Spinal cord (tissue), 3 donors: ENCODE results near the gene URM1.

- PRO-cap: unidirectional peak, plus-strand start at chr9:127981245
- RAMPAGE, long total RNA: no peak
Observed at GRCh38 chr9:127981080-127982124, 613 bp upstream of the EEIG1 start.

GRCh38 chr9:128056924-128057887 lies 9.9 kb downstream of the NAIF1 start:
- PRO-cap: no peak
- RAMPAGE, long total RNA: no peak

DNA sequence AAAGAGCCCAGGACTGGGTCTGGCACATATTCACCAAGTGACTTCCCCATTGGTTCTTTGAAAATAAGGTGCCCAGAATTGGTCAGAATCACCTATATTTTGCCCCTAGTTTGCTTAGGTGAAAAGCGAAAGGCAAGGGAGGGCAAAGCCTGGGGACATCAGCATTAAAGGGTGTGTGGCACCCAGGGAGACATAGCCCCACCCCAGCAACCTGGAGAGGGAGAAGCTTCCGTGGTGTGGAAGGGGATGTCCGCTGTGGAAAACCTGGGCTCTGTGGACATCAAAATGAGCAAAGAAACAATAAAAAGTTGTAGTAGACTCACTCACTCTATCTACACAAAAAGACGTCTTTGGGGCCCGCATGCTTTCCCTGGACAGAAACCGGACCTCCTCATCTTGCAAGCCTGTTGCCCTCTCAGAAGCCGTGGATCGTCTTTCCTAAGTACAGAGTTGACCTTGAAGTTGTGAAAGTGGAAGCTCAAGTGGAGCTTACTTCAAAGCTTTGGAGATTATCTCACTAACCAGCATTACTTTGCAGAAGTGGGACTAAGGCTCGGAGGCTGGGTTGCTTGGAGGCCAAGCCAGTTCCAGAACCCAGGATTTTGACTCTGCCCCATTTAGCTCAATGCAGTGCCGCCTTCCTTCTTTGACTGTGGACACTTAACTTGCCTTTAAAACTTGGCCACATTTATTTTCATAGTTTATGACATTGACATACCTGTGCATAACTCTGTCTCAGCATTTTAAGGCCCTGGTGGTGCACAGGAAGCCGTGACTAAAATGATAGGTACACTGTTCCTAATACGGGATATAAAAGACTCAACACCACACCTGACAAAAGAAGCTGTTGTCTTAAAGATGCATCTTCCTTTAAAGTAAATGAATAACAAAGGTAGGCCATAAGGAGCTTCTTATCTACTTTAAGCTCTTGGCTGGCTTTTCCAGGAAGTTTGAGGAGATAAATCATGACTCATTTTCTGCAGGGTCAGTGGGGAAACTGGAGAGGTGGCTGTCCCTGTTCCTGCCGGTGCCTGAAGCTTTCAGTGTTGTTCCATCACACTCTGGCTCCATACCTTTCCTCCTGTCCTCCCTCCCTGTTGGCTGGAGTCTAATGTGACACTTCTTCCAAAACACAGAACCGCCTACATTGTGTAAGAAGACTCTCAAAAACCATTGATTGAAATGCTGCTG lies 10.6 kb downstream of the SLC25A25 start:
- PRO-cap: no peak
- RAMPAGE, long total RNA: no peak

DNA sequence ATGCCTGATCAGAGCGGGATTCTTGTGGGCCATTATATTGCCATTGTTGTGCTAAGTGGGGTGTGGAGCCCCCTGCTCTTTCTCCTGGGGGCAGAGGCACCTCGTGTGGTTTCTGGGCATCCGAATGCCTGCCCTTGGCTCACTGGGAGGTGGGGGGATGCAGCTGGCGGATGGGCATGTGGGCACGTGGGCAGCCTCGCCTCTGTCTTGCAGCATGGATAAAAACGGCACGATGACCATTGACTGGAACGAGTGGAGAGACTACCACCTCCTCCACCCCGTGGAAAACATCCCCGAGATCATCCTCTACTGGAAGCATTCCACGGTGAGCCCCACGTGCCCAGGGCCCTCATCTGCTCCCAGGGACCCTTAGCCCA lies 25.4 kb downstream of the PTGES2 start:
- PRO-cap: no peak
- RAMPAGE, long total RNA: no peak

- PRO-cap: no peak
- RAMPAGE, long total RNA: no peak
Observed at GRCh38 chr9:128113529-128115001, 13.5 kb downstream of the PTGES2 start.

- PRO-cap: no peak
- RAMPAGE, long total RNA: no peak
Observed at GRCh38 chr9:128122682-128123224, 4.8 kb downstream of the PTGES2 start.

- PRO-cap: no peak
- RAMPAGE, long total RNA: no peak
Observed at GRCh38 chr9:128185499-128186009, 5.8 kb downstream of the CIZ1 start.

GRCh38 chr9:128244700-128245487 lies 30.9 kb downstream of the GOLGA2 start:
- PRO-cap: no peak
- RAMPAGE, long total RNA: no peak

- PRO-cap: no peak
- RAMPAGE, long total RNA: no peak
Observed at GRCh38 chr9:128274712-128275508, 897 bp downstream of the GOLGA2 start.

GRCh38 chr9:128310083-128311341 lies 11.7 kb downstream of the TRUB2 start:
- PRO-cap: no peak
- RAMPAGE, long total RNA: no peak

GRCh38 chr9:128370423-128371556 lies at the start of gene URM1:
URM1 (plus strand) TSS chr9:128371374.
- PRO-cap: no peak
- RAMPAGE, long total RNA: start-site peak on the plus strand at chr9:128371347-128371378, 90 and 175 reads in 2 replicates

DNA sequence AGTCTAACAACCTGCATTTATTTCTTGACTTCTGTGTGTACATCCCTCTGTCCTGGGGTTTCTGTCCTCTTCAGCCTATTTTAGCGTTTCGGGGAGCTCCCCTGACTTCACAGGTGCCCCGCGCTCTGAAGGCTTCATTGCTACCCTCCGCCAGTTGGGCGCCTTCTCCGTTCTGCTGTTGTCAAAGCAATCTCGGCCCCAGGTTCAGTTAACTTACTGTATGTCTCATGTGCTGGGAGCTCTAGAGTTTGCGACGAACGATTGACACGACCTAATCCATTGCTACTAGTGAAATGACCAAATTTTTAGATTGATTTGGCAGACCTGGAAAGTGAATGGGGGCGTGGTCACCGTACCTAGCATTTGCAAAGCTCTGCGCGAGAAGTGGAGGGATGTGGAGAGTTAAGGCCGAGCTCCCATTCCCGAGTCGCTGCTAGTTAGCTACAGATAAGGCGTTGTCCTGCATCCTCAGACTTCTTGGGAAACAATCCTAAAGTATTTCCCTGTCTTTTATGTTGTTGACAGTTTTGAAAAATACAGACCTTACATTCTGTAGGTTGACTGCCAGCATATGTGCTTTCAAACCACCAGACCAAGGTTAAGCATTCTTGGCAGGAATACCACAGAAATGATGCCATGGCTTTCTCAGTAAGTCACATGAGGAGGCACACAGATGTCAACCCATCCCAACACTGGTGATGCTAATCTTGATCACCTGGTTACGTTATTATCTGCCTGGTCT lies 654 bp downstream of the GLE1 start:
- PRO-cap: no peak
- RAMPAGE, long total RNA: no peak

- PRO-cap: no peak
- RAMPAGE, long total RNA: no peak
Observed at GRCh38 chr9:128554050-128555023, 1.9 kb downstream of the SPTAN1 start.

DNA sequence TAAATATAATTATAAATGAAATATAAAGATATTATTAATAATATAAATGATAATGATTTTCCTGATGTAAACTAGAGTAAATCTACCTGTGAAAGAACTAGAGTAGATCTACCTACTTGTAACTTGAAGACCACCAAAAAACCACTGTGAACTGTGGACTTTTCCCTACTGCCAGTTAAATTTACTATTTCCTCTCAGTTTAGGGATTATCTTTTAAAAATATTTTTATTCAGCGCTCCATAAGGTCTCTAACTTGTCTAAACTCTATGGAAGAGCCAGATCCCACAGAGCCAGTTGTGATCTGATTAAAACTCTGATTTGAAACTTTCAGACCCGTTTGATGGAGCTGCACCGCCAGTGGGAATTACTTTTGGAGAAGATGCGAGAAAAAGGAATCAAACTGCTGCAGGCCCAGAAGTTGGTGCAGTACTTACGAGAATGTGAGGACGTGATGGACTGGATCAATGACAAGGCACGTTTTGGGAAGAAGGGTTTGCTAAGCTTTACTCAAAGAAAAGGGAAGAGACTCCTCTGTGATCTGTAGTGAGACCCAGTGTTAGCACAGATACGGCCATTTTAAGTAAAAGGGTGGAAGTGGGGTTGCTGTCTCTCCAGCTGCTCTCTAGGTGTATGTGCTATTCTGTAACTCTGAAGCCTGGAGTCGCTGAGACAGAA lies 22.1 kb downstream of the SPTAN1 start:
- PRO-cap: no peak
- RAMPAGE, long total RNA: no peak

DNA sequence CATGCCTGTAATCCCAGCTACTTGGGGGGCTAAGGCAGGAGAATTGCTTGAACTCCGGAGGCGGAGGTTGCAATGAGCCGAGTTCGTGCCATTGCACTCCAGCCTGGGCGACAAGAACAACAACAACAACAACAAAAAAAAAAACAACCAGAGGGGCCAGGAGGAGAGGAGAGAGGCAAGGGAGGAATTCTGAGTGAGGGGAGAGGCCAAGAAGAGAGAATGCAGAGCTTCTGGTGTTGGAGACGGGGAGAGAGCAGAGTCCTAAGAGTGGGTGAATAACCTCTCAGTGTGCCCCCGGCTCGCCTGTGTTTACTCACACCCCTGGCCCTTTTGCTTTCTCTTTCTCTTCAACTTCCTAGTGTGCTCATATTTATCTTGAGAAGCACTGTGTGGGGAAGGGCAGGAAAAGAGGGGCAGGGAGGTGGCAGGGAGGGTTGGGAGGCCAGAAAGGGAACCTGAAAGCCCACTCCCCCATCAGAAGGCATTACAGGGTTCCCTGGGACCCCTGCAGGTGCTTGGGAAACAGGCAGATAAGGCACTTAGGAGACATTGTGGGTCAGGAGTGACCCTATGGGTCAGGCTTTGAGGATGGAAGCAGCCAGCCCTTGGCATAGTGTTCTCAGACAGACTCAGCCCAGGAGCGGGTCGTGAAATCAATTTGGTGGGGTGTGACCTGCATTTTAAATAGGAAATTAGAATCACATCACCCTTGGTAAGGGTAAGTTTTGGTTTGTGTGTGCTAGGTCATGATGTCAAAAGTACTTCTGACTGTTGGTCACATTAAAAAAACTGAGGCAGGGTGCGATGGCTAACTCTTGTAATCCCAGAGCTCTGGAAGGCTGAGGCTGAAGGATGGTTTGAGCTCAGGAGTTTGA lies 2.9 kb upstream of the SET start:
- PRO-cap: no peak
- RAMPAGE, long total RNA: no peak

- PRO-cap: no peak
- RAMPAGE, long total RNA: no peak
Observed at GRCh38 chr9:128693286-128694041, 4.4 kb downstream of the SET start.

DNA sequence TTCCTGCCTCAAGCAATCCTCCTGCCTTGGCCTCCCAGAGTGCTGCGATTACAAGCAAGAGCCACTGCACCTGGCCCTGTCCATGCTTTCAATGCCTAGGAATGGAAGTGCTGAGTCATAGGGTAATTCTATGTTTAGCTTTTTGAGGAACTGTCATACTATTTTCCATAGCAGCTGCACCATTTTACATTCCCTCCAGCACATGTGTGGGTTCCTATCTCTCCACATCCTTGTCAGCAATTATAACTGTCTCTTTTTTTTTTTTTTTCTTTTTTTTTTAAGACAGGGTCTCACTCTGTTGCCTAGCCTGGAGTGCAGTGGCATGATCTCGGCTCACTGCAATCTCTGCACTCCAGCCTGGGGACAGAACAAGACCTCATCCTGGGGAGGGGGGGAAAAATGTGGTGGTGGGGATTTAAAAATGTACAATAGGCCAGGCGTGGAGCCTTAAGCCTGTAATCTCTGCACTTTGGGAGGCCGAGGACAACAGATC lies 3.5 kb upstream of the TBC1D13 start:
- PRO-cap: no peak
- RAMPAGE, long total RNA: no peak

- PRO-cap: no peak
- RAMPAGE, long total RNA: no peak
Observed at GRCh38 chr9:128862336-128863141, 19.2 kb downstream of the KYAT1 start.

DNA sequence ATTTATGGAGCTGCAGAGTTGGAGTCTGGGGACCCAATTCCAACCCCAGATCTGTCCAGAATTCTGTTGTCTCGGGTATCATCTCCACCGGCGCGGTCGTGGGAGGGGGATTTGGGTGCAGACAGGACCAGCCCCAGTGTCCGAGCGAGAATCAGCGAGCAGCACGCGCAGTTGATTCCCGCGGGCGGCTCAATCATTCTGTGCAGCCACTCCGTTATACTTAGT lies 277 bp downstream of the KYAT1 start:
- PRO-cap: no peak
- RAMPAGE, long total RNA: no peak

DNA sequence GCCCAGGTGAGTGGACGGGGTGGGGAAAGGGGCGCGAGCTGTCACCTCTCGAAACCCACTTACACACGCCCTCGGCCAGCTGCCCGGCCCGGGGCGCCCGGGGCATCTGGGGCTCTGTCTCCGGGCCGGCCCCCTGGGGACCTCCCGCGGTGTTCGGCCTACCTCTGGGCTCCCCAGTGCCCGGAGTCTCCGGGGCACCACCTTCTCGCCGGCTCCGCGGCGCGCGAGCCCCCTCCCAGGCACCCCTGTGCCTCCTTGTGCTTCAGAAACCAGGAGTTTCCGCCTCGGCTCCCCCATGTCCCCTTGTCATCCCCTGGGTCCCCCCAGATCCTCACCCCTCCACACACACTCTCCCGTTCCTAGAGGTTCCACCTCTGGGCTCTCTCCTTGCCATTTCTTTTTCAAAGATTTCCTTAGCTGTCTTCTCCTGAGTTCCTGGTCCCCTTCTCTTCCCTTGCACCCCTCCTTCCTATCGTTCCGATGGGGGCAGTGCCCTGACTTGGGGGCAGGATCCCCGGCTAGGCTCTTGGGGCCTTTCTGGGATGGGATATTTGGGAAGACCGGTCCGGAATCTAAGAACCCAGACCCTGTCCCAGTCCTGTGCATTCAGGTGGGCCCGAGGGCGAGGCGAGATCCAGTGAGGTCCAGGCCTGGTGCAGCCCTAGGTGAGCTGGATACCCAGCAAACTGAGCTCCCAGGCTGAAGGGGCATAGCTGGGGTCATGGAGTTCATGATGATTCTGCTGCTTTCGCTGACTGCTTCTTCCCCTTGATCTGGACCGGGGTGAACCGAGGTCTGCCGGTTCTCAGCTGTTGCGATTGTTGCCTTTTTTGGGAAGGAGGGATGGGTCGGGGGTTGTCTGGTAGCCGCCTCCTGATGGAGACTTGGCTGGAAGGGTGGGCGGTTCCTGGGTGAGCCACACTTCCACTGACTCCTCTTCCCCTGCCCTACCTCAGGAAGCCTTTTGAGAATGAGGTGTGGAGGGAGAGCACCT lies 609 bp downstream of the LRRC8A start:
- PRO-cap: no peak
- RAMPAGE, long total RNA: no peak